Cardiac fibroblast (primary cell): ENCODE measurements around a stretch of chr14.

DNA sequence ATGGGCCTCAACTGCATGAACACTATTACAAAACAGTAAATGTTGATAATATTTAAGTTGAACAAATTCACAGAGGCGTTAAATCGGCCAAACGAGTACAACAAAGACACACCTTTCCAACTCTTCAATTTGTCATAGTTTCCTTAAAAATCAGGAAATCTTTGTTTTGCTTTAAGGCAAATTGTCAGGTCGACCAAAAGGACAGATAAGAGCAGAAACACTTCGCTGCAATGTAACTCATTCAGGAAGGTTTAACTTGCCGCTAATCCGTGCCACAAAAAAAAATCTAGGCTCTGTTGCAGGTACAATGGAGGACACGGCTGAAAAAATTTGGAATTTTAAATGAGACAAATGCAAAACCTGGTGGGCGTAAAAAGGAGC, 1.5 kb upstream of the YY1 start:
- RRBS, result no CpG with 5 or more reads among the region's 9 CpGs

GRCh38 chr14:100278511-100279344, 27.5 kb downstream of the SLC25A29 start:
- RRBS, result no CpG with 5 or more reads among the region's 12 CpGs

DNA sequence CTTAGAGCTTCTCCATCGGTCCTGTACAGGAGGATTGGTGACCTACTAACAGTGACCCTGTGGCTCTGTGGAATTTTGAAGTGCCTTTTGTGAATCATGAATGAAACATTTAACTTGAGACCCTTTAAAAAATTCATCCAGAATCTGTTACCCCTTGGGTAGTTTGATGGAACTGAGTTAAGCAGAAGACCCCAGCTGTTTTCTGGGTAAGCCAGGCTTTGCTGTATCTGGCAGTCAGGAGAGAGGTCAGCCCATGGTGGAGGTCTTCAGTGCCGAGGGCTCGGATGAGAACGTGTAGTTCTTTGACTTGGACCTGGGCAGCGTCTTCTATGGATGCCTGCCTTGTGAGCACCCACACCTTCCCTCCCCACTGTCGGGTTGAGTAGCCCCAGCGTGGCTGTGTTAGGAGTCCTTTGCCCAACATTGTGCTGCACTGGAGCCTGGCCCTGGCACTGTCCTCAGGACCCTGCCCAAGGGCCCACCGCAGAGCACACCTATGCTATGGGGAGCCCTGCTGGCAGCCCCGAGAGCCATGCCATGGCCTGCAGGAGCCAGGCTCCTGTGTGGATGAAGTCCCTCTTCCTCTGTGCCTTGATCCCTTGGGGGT, 26.8 kb downstream of the SLC25A29 start:
- RRBS, result no CpG with 5 or more reads among the region's 9 CpGs

- RRBS, result 38% methylated on average over 5 of the region's 18 CpGs
Measured at GRCh38 chr14:100304792-100305204, 1.4 kb downstream of the SLC25A29 start.

DNA sequence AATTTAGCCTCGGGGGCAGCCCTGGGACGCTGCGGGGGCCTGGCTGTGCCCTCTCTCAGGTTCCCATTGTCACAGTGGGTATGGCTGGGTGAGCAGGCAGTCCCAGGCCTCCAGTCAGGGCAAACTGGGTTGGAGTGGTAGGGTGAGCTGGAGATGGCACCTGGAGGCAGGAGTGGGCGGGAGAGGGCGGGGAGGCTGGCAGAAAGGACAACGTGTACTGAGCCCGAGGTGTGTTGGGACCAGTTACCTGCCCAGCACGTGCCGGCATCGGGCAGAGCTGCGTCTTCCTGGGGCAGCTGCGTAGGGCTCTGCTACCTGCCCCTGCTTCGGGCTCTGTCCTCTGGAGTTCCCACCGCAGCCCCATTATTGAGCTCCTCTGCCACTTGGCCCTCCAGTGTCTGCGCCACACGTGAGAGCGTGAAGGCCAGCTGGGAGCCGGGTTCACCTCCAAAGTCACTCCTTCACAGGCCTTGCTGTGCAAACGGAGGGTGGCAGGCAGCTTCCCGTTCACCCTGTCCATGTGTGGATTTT, 7.6 kb upstream of the SLC25A29 start:
- RRBS, result no CpG with 5 or more reads among the region's 20 CpGs

DNA sequence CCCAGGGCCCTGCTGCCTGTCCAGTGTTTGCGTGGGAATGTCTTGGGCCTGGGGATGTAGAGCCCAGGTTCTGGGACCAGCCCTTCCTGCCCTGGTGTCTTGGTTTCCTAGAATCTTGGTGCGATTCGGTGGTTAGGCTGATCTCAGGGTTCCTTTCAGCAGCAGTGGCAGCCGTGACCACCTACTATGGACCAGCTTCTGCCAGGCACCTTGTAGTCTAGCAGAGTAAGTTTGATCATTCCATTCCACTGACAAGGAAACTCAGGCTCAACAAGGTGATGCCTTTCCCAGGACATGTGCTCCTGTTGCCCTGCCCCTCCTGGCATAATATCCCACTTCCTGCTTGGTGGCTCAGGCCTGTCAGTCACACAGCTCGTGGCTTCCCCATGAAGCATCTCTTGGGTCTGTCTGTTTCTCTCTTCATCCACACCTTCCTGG, 48.3 kb downstream of the WDR25 start:
- RRBS, result no CpG with 5 or more reads among the region's 5 CpGs

GRCh38 chr14:100439783-100440824, 63.8 kb downstream of the WDR25 start:
- RRBS, result no CpG with 5 or more reads among the region's 21 CpGs

- RRBS, result no CpG with 5 or more reads among the region's 11 CpGs
Measured at GRCh38 chr14:100476389-100476805, 100.1 kb downstream of the WDR25 start.

GRCh38 chr14:100658447-100658929, 68.2 kb upstream of the DLK1 start:
- RRBS, result no CpG with 5 or more reads among the region's 4 CpGs

DNA sequence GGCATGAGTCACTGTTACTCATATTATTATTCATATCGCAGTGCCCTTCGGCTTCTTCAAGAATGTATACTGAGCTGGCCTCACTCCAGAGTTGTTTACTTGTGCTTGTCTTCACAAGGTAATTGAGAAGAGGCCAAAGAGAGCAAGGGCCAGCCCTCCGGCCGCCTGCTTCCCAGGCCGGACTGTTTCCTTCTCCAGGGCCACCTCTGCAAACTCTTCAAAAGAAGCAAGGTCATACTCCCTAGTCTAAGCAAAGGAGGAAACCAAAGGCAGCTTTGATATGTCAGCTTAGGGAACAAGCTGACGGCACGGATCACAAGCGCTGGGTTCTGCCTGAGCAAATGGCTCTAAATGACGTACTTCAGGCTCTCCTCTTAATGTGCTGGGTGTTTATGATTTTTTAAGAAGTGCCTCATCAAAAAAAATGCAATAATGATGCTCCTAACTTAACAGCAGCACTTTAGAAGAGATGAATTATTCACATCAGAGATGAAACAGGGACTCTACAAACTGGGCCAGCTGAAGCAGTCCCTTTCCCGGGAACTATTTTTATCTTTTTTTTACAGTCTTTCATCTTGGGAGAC, 65.7 kb upstream of the DLK1 start:
- RRBS, result no CpG with 5 or more reads among the region's 10 CpGs

DNA sequence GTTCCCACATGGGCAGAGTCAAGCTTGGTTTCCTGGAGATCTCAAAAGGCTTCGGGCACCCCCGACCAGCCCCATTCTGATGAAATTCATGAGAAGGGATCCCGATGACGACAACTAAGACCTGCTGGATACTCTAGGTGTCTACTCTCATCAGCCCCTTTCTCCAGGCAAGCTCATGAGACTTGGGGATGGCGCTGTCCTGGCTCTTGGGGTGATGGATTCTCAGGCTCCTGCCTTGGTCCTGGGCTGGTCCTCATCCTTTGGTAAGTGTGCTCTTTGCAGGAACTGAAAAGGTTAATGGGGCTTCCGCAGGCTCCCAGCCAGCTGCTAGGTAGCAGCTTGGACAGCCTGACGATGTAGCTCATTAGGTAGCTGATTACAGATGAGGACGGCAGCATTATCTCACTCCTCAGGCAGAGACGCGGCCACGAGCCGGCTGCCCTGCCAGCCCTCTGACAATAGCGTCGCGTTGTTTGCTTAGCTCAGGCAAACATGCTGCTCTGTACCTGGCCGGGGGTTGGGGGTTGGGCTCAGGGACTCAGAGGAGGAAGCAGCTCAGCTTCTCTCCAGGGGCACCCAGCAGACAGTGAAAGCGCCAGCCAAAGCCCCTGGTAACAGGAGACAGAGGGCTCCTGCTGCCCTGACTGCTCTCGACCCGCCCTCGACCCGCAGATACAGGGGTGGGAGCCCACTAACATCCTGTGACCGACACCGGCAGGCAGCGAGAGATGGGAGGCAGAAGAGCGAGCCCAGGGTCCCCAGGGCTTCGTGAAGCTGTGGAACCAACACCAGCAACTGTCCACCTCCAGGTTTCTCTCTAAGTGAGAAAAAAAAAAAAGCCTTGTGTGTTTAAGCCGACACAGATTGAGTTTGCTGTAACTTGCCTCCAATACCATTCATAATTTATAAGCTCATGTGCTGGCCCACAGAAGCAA, 53.6 kb upstream of the DLK1 start:
- RRBS, result 16% methylated on average over 5 of the region's 27 CpGs

- RRBS, result no CpG with 5 or more reads among the region's 33 CpGs
Measured at GRCh38 chr14:100692477-100693540, 33.9 kb upstream of the DLK1 start.

GRCh38 chr14:100968704-100969046, 65.2 kb upstream of the RTL1 start:
- RRBS, result no CpG with 5 or more reads among the region's 5 CpGs

DNA sequence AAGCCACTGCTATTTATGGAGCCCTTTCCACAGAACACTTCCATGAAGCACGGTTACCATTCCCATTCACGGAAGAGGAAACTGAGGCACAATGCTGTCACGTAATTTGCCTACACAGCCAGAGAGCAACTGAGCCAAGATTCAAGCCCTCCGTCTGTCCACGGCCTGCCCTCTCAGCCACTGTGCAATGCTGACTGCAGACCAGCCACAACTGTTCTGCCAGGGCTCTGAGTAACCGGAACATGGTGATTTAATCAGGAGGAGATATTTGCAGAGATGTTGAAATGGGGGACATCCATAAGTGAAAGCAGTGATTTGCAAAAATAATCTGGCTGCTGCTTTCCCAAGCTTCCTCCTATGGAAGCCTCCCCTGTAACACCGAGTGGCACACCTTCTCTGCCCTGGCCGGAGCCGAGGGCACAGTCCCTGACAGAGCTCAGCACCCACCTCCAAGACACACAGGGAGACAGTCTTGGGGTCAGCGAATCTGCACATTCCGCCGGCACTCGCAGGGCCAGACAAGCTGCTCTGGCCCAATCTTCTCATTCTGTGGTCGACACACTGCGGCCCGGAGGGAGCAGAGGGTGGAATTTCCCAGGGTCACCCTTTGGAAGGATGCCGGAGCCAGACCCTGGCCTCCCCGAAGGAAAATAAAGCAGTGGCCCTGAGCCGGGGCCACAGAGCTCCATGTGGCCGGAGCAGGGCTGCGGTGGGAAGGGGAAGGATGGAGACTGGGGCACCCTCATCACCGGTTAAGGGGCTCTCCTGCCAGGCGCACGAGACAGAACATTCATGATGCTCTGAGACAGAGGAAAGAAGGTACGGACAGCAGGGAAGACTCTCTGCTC, 358.4 kb upstream of the PPP2R5C start:
- RRBS, result 41% methylated on average over 13 of the region's 25 CpGs

DNA sequence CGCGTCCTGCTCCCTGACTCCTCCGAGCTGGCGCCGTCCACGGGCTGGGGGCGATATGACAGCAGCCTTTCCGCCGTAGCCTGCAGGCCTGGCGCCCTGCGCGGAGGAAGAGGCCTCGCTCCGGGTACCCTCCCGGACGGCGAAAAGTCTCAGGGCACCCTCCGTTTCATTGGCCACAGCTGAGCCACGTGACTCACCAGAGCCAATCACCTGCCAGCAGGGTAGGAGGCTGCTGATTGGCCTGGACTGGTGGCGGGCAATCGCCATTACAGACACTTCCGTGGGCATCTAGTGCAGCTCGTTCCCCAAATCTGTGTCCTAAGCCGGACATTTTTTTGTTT, 177.0 kb upstream of the PPP2R5C start:
- RRBS, result no CpG with 5 or more reads among the region's 24 CpGs

DNA sequence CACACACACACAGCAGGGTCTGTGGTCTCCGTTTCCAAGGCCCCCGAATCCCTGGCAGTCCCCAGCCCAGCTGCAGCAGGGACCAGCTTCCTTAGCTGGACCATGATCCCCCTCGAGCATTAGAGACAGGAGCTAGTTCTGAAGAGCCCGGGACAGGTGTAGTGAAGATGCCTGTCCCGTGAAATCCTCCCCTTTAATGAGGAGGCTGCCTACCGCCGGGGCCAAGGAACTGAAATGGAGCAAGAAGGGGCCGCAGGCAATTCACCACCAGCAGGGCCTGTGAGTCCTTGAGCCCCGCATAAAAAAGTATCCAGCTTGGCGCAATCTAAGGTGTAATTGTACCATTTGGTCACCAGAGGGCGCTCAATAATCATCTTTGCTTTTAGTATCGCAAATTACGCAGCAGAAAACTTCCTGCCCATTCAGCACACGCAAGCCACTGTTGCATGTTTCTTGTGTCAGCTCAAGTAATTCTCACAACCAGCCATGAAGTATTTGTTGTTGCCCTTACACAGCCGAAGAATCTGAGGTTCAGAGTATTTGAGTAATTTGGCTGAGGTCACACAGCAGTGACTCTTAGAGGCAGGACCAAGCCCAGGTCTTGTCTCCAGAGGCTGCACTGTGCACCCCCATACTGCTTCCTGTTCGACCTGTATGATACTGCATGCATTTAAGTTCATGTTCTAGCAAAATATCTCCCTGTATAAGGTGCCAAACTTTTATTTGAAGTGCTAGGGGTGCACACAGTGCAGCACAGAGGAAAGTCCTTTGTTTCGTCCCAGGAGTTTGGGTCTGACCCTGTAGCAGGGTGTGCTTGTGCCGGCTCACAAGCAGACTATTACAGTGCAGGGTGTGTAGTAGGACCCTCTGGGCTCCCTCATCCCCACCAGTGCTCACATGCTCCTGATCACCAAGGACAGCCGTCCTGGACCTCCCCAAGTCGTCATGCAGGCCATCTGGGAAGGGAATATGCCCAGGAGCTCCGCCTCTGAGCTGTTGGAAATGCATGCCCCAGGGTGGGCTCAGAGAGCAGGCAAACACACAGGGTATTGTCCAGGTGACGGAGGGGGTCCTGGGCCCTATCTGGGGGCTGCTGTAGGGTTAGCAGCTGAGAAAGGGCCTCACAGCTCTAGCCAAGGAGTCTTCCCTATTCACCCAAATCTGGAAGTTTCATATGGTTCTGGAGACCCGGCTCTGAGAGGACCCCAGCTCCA, 54.0 kb upstream of the PPP2R5C start:
- RRBS, result 27% methylated on average over 5 of the region's 23 CpGs

- RRBS, result 0% methylated on average over 8 of the region's 27 CpGs
Measured at GRCh38 chr14:101965215-101965623, 846 bp downstream of the DYNC1H1 start.

- RRBS, result no CpG with 5 or more reads among the region's 16 CpGs
Measured at GRCh38 chr14:102029434-102030152, 57.3 kb downstream of the HSP90AA1 start.

GRCh38 chr14:102043607-102044680, 42.9 kb downstream of the HSP90AA1 start:
- RRBS, result 93% methylated on average over 4 of the region's 43 CpGs